Calu3 (cell line): ENCODE results near the gene REPS1.

GRCh38 chr6:138984772-138985741 lies 3.0 kb downstream of the REPS1 start:
- PRO-cap, result no peak

DNA sequence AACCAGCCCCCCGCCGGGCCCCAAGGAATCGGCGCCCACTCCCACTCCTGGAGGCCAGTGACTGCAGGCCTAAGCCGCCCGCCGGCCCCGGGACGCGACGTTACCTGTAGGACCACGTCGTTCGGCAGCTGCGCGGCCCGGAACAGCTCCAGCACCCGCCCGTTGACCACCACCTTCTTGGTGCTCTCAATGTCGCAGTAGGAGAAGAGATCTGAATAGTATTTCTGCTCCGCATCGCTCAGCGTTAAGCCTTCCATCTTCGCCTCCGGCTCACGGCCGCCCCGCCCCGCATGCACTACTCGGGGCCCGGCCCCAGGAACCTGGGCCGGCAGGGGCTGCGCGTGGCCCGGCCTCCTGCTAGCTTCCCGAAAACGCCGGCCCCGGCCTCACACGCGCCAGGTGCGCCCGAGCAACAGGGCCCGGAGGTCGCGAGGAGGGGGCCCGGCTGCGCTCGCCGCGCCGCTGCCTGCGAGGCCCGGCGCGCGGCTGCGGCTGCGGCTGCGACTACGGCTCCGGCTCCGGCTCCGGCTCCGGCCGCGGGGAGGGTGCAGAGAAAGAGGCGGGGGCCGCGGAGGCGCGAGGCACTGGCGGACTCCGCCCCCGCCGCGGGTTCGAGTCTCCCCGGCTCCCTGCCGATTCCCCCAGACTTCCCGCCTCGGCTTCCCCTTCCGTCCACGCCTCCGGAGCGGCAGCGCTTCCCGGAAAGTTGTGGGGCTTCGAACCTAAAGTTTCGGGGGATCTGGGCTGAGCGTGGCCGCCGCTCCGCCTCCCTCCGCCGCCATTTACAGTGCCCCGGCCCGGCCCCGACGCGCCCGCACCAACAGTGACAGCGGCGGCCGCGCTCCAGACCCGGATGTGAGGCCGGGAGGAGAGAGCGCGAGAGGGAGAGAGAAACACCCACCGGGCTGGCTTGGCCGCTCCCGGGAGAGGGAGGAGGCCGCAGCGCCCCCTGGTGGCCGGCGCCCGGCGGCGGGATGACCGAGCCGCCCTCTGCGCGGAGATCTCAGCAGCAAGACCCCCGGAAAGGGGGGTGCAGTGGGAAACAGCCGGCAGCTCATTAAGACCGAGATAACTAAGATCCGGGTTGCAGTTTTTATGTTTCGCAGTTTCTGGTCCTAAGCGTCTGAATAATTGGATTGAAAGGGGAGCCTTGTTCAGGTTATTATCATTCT lies at the start of gene REPS1:
TSS of gene REPS1 (minus strand) at position 828 of the 1,172 bp plus-strand sequence.
- PRO-cap, result bidirectional peak, plus-strand start at position 298 of the sequence, minus-strand start at position 292 of the sequence; bidirectional peak, plus-strand start at position 389 of the sequence, minus-strand start at position 559 of the sequence; bidirectional peak, plus-strand start at position 962 of the sequence, minus-strand start at position 857 of the sequence

DNA sequence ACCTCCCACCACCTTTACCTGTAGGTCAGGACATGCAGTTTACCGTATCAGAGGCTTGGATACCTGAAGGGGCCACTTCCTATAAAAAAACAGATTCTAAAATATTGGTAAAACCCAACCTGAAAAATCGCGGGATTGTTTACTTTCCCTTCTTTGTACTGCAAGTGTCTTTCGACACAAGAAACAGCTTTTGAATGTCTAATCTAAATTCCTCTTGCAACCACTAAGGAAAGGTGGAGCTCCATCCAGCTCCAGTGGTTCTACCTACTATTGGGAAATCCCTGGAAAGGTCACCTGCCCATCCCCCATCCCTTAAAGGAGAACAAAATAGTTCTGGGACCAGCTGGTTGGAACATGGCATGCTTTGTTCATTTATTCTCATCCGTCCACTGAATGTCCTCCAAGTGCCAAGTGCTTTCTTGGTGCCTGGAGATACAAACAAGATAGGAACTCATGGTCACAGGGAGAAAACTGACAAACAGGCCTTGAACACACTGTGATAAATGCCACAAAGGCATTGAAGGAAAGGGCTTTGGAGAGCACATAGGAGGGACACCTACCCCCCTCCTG lies 2.1 kb upstream of the CITED2 start:
- PRO-cap, result no peak

DNA sequence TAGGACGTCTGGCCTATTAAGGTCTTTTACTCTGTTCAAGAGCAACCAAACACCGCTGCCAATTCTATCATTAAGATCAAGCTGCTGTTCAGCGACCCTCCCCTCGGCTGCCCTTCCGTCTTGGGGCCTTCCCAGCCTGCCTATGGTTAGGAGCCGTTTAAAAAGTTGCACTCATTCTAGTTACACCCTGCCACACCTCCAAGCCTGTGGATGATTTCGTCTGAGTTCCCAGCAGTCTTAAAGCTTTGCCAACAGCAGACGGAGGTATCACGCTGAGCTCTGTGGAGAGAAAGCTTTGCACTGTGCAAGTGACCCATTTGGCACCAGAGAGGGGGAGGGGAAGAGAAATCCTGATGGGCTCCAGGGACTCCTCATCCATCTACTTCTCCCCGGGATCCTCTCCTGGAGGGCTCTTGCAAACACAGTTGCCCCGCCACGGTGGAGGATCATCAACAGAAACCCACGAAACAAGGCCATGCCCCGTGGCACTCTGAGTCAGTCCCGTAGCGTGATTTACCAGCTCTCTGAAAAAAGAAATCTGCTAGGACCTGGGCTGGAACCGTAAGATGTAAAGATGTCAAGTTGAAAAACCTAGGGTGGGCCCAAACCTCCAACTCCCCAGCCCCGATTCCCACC lies 98.8 kb upstream of the CITED2 start:
- PRO-cap, result no peak

DNA sequence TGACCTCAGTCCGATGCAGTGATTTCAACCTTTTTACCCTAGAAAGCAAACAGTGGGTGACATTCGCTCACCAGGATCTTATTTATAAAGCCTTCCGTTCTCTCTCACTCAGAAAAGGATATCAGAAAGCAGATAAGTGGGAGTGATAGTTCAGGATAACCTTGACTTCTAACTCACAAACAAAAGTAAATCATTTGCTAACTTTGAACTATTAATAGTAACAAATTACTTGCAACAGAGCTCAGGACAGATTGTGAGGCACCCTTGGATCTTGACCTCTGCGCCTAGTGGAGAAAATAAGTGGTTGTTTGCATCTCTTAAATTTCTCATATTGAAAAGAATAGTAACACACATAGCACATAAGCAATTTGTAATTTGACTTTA lies 637.1 kb upstream of the CITED2 start:
- PRO-cap, result no peak

DNA sequence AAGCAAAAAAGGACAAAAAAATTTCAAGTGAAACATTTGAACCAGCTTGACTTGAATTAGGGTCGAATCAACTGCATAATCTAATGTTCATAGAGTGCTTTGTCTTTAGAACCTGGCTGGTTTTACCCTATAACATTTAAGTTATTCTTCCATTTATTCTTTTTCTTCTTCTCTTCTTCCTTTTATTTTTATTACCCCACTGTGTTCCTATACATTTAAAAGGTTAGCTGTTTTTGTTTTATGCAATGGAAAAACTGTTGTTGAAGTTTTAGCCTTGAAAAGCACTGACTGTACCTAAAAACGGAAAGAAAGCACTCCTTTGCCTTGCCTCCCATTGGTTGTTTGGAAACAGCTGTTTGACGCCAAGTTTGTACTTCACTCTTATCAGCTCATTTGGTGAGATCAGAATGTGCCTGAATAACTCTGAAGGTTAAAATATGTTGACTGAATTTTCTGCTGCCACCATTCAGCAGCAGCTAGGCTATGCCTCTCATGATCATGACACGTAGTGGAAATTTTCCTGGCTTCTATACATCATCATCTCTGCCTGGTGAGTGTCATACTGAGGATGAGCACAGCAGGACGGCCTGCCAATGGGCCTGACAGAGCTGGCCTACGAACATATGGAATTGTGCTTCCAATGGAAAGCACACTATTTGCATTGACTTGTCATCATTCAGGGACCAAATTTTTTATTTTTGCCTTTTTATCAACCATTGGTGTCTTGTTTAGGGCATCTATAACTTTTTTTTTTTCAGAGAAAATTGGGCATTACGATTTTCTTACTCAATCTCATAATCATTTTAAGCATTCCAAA lies 704.8 kb upstream of the CITED2 start:
- PRO-cap, result no peak

GRCh38 chr6:140438014-140438280 lies 1063.5 kb upstream of the CITED2 start:
- PRO-cap, result no peak

DNA sequence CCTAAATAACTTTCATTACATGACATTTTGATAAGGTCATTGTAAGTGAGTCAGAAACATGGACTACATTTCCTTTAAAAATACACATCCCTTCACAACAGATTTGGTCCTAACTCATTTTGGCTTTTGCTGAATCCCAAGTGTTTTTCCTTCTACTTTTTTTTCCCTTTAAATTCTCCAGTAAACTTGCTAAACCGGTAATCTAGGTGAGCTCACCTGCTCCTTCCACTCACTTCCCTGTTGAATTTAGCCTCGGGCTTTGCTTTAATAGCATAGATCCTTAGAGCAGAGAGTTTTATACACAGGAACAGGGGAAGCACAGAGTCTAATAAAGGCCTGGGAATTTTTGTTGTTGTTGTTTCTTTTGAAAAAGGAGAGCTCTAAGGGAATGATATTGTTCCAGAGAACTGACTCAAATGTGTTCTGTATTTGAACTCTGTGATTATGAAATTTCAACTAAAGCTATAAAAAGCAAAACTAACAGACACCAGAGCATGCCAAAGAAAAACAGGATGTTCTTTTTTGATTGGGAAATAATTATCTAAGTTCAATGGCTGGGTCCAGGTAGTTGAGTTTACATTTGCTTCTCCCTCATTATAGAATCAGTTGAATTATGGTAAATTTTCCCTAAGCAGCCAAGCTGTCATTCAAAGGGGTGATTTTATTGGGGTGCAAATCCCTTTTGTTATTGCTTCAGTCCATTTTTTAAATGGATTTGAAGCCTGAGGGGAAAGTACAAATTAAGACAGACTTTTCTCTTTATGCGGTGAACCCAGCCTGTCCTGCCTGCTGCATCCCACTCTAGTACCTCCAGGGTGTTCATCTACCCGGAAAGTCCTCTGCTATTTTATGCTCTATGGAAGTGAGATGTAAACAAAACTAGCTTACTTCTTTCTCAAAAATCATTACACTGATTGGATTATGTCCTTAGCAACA lies 1088.5 kb upstream of the CITED2 start:
- PRO-cap, result unidirectional peak, plus-strand start at position 298 of the sequence

DNA sequence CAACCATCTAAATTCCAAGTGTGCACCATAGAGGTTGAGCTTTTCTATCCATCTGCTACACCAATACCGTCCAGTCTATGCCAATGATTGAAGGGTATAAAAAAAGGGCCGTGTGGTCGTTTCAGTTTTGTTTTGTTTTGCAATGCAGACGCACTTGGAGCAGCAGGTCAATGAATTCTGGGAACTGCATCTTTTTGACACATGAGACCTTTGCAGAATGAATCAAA lies 650.0 kb upstream of the GJE1 start:
- PRO-cap, result no peak

DNA sequence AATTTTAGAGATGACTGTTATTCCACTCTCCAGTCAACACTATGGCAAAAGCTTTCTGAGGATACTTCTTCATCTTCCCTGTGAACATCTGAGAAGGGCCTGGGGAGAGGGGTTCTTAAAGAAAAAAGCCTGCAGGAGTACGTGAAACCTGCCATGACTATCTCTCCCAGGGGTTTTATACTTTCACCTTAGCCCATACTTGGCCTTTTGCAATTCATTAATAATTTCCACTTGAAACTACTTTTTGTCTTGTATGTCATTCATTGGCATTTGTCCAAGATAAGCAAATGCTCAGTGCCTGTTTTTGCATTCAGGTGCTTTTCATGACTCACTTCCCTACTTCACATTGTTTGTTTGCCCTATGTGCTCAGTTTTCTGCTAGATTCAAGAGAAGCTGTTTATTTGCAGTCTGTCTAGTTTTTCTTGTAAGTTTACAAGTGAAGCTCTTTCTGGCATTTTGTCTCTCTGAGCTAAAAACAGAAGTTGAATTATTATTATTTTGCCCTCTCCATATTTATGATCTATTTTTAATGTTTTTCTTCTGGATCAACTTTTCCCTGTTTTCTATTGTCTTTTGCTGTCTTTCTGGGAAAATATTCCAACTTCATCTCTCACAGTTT lies 580.2 kb upstream of the GJE1 start:
- PRO-cap, result bidirectional peak, plus-strand start at position 370 of the sequence, minus-strand start at position 179 of the sequence

GRCh38 chr6:141562839-141563230 lies 569.9 kb upstream of the GJE1 start:
- PRO-cap, result unidirectional peak, minus-strand start at chr6:141562917

DNA sequence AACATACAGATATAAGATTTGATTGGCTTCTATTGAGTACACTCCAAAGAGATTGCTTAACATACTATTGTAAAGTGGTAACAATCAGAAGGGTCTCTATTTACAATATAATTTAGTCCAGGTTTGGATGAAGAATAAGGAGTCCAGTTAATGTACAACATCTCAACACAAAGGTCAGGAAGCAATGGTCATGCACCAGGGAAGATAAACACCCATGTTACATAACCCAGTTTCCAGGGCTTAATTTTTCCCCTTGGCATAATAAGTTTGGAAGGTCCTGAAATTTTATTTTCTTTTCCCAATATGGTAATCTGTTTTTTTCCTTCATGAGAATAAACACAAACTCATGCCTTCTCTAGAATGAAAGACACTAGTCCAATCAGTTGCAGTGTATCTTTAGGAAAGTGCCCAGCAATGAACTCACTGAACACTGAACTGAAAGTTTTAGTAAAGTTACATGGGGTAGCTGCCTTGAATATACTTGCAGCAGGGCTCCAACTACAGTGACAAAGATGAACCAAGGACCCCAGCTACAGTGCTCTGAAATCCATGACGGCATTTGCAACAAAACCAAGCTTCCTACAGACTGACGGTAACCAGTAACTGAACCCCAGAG lies 255.3 kb upstream of the GJE1 start:
- PRO-cap, result no peak

- PRO-cap, result no peak
These were observed 116.9 kb upstream of the GJE1 start for GRCh38 chr6:142015860-142016227.

GRCh38 chr6:142184338-142184874 lies 37.3 kb downstream of the VTA1 start:
- PRO-cap, result no peak

DNA sequence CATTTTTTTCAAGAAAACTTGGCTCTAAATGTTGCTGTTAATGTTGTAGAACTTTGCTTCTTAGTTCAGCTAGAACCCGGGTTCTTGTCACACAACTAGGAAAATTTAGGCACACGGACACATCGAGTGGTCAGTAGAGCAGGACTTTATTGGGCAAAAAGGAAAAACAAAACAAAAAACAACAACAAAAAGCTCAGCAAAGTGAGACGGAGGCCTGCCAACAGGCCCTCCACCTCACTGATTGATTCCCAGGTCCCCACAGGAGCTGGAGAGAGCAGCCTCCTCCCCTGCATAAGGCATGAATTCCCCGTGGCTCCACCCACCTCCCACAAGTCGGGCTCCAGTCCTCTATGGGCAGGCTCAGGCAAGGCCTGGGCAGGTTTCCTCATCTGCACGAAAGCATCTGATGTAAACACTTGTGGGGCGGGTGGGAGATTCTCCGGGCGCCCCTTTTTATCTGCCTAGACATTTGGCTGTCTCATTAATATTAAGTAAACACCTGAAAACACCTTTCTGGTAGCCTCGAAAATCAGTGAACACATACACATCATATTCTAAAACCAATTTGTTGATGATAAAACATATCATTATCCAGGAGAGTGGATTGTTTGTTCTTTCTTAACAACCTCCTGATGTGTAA lies 75.4 kb downstream of the ADGRG6 start:
- PRO-cap, result bidirectional peak, plus-strand start at position 343 of the sequence, minus-strand start at position 243 of the sequence

GRCh38 chr6:142378058-142378974 lies 76.5 kb downstream of the ADGRG6 start:
- PRO-cap, result no peak

- PRO-cap, result no peak
These were observed 94.0 kb downstream of the ADGRG6 start for GRCh38 chr6:142395583-142396484.

- PRO-cap, result unidirectional peak, minus-strand start at chr6:142710329
These were observed 234.9 kb downstream of the HIVEP2 start for GRCh38 chr6:142710044-142710499.

DNA sequence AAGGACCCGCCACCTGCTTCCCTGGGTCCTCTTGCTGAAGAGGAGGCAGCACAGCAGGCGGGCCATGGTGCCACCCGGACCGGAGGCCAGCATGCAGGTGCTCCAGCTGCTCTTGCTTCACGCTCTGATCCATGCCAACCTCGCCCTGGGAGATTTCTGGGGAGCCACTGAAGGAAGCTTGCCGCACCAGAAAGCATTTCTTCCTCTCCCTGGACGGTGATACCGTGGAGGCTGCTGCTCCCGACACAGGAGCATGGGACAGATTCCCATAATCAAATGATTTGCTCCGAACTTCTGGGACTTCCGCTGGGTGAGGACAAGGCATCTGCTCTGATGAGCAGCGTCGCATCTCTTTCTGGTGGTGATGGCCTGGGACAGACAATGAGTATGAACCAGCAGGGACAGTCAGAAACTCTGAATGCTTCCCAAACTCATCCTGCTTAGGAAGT lies 173.6 kb downstream of the HIVEP2 start:
- PRO-cap, result no peak

DNA sequence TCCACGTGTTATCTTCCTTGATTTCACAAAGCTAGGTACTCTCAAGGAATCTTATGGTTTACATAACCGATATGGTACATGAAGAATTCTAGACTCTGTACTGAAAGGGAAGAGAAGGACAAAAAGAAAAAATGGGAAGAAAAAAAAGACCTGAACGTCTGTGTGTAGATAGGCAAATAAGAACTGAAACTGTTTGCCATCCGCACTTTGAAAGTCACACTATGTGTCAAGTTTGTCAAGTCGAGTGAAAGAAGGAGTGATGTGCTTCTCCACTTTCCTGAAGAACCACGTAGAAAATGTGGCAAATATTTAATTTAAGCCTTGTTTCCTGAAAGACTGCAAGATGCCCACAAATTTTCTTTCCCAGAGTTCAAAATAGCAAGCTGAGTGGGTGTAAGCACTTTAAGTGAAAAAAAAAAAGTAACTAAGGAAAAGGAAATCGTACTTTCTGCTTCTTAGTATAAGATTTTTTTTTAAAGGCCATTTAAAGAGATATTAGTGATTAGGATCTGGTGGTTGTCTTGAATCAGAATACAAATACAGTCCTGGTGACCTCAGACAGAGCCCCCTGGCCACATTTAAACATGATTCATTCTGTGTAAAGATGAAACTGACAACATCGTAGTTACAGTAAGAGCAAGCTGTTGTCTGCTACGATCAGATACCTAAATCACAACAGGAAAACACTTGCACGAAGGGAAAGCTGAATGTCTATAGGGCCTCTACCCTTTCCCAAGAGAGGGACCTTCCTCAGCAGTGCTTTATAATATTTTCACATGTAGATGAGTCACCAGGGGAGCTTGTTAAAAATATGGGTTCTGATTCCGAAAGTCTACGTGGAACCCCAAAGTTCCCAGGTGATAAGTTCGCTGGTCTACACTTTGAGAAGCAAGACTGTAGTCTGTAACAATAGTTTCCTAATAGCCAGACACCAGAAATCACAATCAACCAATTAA lies 102.4 kb downstream of the HIVEP2 start:
- PRO-cap, result no peak